Vagina (tissue), 1 donor: ENCODE data around the genes SNX1, ZNF609, SPG21, KBTBD13 and PARP16.

DNA sequence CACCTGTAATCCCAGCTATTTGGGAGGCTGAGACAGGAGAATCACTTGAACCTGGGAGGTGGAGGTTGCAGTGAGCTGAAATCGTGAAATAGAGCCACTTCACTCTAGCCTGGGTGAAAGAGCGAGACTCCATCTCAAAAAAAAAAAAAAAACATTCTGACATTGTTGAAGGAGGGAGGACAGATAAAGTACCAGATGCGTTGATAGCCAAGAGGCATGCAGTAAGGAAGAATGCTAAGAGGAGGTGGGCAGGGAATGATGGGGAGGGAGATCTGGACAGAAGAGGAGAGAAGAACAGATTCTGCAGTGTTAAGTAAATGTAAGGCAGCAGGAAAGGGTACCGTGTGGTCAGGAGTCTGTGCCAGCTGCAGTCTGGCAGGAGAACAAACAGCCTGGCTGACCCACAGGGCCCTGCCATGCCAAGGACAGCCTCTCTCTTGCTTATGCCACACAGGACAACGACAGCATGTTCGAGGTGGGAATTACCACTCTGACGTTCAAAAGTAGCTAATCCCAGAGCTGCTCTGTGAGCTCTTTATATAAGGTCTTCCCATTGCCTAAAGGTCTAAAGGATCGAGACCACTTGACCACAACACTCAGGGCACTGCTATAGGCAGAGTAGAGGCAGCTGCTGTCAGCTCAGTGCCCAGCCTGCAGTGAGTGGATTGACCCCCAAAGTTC lies 31.4 kb downstream of the DAPK2 start:
- PRO-cap, result no peak
- RAMPAGE, long total RNA, result no peak

DNA sequence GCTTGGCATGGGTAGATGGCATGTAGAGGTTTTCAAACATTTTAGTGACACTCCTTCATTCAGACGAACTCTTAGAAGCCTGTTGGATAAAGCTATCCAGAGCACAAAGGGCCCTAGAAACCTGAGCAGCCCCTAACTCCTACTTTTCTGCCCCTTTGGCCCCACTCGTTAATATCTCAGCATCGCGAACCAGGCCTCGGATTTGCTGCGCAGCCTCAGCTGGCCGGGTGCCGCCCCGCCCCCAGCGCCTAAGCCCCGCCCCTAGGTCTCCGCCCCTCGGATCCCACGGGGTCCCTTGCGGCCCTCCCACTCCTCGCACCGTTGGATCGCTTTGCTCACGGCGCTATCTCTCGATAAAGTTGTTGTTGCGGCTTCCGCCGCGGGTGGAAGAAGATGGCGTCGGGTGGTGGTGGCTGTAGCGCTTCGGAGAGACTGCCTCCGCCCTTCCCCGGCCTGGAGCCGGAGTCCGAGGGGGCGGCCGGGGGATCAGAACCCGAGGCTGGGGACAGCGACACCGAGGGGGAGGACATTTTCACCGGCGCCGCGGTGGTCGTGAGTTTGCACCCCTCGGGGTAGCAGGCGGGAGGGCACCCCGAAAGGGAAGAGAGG lies at the start of gene SNX1:
TSS of gene SNX1 (plus strand) at position 362 of the 609 bp plus-strand sequence.
- PRO-cap, result bidirectional peak, plus-strand start at position 373 of the sequence, minus-strand start at position 204 of the sequence
- RAMPAGE, long total RNA, result start-site peak on the plus strand centred at position 362 of the sequence, 57 bp wide, 1,325 reads

GRCh38 chr15:64130230-64130665 lies 21.3 kb upstream of the SNX22 start:
- PRO-cap, result no peak
- RAMPAGE, long total RNA, result no peak

DNA sequence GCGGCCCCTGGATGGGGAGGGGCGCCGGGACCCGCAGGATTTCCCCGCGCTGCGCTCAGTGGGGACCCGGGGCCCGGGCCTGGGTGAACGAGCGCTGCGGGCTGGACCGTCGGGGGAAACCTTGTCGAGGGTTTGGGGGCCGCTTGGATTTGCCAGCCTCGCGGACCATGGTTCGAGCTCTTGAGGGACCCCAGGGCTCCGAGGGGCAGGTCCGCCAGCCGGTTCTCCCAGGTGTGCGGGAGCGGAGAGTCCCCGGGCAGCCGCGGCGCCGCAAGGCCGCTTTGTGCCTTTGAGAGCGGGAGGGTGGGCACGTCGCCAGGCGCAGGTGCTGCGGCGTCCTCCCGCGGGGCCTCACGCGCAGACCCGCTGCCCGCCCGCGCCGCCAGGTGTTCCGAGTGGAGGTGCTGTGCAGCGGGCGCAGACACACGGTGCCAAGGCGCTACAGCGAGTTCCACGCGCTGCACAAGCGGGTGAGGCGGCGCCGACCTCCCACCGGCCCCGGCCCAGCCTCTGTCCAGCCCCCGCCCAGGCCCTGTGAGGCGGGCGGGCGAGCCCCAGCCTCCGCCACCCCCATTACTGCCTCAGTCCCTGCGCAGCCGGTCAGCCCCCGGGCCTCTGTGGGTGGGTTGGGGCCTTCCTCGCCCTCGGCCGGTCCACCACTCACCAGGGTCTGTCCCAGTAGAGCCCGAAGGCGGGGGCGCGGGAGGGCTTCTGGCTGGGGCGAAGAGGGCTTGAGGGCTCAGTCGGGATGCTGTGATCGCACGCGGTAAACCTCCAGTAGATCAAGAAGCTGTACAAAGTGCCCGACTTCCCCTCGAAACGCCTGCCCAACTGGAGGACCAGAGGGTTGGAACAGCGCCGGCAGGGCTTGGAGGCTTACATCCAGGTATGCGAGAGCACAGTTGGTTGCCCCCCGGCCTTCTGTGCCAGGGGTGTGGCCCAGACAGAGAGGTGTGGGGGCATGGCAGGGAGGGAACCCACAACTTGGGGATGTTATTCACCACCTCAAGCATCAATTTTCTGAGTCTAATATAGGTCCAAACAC lies 648 bp downstream of the SNX22 start:
- PRO-cap, result no peak
- RAMPAGE, long total RNA, result no peak

DNA sequence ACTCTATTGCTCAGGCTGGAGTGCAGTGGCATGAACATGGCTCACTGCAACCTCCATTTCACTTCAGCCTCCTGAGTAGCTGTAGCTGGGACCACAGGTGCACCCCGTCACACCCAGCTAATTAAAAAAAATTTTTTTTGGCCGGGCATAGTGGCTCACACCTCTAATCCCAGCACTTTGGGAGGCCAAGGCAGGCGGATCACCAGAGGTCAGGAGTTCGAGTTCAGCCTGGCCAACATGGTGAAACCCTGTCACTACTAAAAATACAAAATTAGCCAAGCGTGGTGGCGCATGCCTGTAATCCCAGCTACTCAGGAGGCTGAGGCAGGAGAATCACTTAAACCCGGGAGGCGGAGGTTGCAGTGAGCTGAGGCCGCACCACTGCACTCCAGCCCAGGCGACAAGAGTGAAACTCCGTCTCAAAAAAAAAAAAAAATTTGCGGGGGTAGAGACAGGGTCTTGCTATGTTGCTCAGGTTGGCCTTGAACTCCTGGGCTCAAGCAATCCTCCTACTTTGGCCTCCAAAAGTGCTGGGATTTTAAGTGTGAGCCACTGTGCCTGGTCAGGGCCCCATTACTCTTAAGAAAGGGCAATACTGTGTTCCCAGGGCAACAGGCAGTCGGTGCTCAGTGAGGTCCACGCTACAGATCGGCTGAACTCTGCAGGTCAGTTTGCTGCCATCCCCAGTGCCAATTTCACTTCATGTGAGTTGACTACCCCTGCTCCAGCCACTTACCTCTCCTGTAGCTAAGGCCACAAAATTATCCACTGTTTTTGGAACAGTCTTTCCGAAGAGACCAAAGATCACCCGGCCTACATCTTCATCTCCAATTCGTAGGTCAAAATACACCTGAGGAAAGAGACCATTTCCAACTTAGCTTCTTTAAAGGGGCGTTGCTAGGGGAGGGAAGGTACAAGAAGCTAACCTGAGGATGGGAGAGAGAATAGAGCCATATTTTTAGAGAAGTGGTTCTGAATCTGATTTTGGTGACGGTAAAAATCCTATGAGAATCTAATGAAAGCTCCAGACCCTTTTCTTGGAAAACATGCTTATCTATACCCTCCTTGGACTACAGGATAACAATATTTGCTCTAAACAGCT lies 1.2 kb downstream of the PPIB start:
- PRO-cap, result no peak
- RAMPAGE, long total RNA, result no peak

DNA sequence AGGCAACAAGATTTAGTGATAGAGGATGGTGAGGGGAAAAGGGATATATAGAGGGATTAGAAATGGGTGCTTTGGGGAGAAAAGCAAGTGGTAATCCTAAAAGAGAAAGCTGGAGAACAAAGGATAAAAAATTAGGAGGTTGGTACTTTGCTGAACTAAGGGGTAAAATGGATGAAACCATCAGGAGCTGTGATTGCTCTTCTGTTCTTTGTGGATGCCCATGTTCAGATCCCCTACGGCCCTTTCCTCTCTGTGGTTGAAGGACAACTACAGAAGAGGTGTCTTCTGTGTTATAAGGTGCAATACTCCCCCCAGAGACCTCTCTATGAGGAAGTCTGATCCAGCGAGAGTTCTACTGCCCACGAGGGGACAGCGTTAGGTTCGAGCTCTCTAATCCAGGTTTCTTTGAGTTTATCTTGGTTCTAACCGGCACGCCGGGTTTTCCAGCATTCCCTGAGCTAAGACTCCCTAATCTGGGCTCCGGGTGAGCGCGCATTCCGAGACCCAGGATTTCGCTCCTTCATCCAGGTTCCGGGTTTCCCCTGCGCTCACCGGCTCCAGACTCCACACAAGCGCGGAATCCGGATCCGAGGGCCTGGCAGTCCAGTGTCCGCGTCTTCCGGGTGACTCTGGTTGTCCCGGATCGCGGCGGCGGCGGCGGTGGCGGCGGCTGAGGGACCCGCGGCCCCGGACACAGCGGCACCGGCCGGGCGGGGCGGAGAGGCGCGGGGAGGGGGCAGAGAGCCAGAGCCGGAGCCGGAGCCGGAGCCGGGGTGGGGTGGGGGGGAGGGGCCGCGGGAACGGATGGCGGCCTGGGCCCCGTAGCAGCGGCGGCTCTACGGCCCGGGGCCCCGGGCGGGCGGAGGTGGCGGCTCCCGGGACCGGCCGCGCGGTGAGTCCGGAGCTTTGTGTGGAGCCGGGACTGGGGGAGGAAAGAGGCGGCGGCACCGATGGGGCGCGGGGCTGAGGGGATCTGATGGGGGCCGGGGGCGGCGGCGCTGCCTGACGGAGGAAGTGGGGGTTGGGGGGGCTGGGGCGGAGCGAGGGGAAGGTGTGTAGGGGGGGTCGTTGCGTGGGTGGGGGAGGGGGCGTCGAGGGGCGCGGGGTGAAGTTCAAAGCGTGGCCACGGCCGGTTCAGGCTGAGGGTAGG lies at the start of gene ZNF609:
TSS of gene ZNF609 (plus strand) at position 632 of the 1,150 bp plus-strand sequence.
- PRO-cap, result unidirectional peak, plus-strand start at position 643 of the sequence
- RAMPAGE, long total RNA, result no peak

- PRO-cap, result bidirectional peak, plus-strand start at chr15:64461621, minus-strand start at chr15:64461502
- RAMPAGE, long total RNA, result no peak
Observed at GRCh38 chr15:64461097-64461787, 864 bp downstream of the ZNF609 start.

DNA sequence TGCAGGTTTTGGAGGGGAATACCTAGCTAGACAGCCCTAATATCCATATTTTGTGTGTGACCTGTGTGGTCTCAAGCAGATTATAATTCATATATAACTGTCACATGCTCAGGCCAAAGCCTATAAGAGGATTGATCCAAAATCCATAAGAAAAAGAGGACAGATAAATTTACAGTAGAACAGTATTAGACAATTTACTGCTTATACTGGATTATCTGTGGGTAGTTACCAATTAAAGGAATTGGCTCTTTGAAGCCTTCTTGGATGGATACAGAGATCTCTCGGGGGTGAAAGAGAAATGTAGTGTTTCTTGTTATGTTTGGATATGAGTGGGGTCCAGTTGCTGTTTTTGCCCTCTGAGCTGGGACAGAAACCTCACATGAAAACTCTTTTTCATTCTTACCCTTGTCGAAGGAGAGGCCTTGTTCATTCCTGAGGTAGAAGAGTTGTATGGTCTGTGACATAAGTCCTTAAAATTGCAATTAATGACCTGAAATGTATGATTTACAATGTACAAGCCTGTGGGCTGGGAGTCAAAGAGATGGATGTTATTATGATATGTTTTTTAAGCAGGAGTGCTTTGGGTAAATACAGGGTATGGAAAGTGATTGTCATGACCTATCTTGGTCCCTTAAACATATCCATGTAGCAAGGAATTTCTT lies 32.7 kb downstream of the ZNF609 start:
- PRO-cap, result no peak
- RAMPAGE, long total RNA, result no peak

DNA sequence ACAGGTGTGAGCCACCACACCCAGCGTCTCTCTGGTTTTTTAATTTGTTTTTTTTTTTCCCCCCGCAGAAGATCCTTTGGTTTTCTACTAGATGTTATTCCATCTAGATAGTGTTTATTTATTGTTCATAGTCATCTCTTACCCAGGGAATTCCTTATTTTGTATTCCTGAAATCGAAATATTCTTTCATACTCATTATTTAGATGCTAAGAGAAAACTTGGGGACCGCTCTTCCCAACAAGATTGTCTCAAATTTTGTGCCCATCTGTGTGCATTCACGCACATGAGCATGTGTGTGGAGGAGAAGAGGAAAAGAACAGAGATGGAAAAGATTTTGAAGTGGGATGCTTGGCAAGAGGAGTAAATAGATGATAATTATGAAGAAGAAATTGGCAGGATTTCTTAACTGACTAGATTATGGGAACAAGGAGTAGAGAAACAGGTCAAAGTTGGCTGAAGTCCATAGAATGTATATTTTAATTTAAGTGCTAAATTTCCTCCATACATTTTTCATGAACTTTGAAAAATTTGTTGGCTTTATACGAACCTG lies 100.0 kb downstream of the ZNF609 start:
- PRO-cap, result no peak
- RAMPAGE, long total RNA, result no peak

DNA sequence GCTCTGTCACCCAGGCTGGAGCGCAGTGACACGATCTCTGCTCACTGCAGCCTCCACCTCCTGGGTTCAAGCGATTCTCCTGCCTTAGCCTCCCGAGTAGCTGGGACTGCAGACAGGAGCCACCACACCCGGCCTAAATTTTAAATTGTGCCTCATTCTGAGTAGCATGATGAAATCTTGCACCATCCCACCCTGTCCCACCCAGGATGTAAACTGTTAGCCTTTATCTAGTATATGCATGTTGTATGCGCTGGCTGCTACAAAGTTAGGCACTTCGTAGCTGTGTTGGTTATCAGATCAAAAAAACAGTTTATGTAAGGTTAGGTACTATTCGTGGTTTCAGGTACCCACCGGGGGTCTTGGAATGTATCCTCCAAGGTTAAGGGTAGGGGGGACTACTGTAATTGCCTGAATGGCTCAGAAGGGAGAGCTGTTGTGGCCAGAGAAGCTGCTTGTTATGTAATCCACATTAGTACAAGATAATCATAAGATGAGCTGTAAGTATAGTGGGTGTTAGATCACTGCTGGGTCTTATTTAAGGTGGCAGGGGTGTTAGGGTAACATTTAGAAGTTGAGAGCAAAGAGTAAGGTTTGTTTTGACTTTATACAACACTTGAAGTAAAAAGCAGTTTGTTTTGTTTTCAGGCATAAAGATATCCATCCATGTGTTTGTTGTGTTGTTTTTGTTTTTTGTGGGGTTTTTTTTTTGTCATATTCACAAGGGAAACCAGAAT lies 103.7 kb downstream of the ZNF609 start:
- PRO-cap, result no peak
- RAMPAGE, long total RNA, result start-site peak on the plus strand centred at position 352 of the sequence, 217 bp wide, 13 reads

GRCh38 chr15:64642888-64643447 lies 132.4 kb downstream of the RBPMS2 start:
- PRO-cap, result no peak
- RAMPAGE, long total RNA, result no peak

- PRO-cap, result no peak
- RAMPAGE, long total RNA, result no peak
Observed at GRCh38 chr15:64673833-64674570, 101.4 kb downstream of the RBPMS2 start.

DNA sequence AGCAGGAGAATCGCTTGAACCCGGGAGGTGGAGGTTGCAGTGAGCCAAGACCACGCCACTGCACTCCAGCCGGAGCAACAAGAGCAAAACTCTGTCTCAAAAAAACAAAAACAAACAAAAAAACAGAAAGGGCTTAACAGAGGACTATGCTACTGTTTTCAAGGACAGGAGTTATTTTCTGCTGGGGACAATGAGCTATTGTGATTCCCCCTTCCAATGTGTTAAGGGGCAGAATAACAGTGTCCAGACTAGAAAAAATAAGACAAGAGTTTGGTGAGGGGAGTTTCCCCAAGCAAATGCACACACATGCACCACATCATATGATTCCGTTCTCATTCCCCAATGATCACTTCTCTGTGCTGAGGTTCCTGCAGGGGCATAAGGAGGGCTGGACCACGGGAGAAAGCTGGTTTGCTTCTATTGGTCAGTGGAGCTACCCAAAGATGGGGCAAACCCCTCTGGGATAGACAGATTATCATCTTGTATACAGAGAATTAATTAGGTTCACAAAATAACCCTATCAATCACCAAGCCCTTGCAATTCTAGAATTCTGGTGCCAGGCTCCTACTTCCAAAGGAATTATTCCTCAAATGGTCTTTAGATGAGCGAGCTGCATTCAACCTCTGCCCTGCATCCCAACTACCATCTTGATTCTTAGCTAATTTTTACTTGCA lies 80.6 kb downstream of the RBPMS2 start:
- PRO-cap, result no peak
- RAMPAGE, long total RNA, result no peak

GRCh38 chr15:64699397-64700779 lies 75.5 kb downstream of the RBPMS2 start:
- PRO-cap, result unidirectional peak, plus-strand start at chr15:64700384
- RAMPAGE, long total RNA, result no peak

DNA sequence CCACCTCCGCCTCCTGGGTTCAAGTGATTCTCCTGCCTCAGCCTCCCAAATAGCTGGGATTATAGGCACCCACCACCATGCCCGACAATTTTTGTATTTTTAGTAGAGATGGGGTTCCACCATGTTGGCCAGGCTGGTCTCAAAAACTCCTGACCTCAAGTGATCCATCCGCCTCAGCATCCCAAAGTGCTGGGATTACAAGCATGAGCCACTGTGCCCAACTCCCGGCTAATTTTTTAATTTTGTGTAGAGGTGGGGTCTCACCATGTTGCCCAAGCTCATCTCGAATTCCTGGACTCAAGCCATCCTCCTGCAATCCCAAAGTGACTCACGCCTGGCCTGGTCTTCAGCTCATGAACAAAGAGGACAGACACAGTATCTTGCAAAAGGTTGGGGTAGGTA lies 13.6 kb downstream of the RBPMS2 start:
- PRO-cap, result no peak
- RAMPAGE, long total RNA, result no peak

DNA sequence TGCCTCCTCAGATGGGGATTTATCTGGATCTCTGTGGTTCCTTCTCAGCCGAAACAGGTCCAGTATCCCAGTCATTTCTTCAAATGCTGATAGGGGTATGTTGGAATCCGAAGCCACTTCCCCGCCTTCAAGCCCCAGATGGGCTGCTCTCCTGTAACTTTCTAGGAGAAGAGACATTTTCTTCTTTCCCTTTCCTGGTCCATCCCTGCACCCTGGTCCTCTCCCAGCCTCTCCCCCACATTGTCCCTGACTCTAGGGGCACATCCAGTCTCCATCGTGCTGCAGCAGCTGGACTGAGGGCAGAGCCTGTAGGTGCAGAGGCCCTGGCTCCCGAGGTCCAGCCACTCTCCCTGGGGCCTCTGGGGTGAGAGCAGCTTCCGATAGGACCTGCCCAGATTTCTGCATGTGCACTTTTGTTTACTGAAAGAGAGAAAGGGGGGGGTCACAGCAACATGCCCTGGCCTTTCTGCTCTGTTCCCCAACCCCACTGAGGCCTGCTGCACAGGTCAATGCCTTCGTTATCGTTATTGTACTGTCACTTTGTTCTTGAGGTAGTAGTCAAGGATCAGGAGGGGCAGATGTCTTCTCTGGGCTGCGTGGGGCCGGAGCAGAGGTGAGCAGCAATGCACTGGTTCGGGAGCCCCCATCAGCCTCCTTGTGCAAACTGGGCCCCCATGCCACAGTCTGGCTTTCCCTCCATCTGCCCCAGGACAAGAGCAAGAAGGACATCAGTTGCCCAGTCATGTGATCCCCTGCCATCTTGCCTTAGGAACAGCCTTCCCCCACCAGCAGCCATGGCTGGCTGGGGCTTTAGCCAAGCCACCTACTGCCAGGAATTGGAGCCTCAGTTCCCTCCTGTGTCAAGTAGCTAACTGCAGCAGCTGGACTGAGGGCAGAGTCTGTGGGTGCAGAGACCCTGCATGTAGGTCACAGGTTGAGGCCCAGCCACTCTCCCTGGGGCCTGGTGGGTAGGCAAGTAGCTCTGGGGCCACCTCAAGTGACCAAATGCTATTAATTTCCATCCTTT lies 25.4 kb downstream of the PLEKHO2 start:
- PRO-cap, result unidirectional peak, plus-strand start at position 427 of the sequence
- RAMPAGE, long total RNA, result no peak

- PRO-cap, result bidirectional peak, plus-strand start at chr15:64989566, minus-strand start at chr15:64989506; bidirectional peak, plus-strand start at chr15:64990051, minus-strand start at chr15:64989905
- RAMPAGE, long total RNA, result start-site peak on the minus strand at chr15:64989435-64989506, 8 reads; start-site peak on the minus strand at chr15:64989768-64989816, 116 reads
Observed at GRCh38 chr15:64989253-64990243, at the start of gene SPG21. TSS of gene SPG21 (minus strand) at chr15:64989914.

DNA sequence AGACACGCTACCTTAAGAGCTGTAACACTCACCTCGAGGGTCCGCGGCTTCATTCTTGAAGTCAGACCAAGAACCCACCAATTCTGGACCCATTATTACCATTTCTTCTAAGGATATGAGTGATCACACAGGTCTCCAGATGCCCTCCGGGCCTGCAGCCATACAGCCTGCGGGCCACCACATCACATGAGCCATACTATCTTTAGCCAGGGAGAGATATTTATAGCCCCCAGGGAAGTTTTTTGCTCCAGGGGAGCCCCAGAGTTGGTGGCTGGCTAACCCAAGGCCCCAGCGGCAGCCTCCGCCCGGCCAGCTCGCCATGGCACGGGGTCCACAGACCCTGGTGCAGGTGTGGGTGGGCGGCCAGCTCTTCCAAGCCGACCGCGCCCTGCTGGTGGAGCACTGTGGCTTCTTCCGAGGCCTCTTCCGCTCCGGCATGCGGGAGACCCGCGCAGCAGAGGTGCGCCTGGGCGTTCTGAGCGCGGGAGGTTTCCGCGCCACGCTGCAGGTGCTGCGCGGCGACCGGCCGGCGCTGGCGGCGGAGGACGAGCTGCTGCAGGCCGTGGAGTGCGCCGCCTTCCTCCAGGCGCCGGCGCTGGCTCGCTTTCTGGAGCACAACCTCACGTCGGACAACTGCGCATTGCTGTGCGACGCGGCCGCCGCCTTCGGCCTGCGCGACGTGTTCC lies at the start of gene KBTBD13:
TSS of gene KBTBD13 (plus strand) at position 250 of the 686 bp plus-strand sequence.
- PRO-cap, result no peak
- RAMPAGE, long total RNA, result no peak

DNA sequence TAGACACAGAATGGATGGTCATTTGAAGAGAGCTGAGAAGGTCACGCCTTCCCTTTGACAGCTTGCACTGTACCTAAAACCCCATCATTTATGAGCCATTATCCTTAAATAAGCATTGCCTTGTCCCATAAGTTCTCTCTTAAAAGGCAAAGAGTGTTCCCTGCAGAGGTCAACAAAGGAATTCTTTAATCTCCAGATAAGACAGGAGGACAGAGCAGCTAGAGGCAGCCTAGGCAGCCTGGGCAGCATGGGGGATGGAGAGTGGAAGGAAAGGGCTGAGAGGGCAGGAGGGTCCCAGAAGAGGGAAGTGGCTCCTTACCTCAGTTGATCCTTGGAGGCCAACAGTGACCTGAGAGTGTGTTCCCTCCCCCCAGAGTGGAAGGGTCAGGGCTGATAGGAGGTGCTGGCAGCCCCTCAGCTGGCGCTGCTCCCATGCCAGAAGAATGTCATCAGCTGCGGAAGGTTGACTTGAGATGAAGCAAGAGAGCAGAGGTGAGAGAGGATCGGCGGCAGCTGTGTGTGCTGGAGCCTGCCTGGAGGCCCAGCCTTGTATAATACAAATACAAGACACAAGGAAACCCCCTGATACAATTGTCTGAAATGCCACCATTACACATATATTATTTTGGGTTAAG lies 12.8 kb downstream of the KBTBD13 start:
- PRO-cap, result unidirectional peak, plus-strand start at position 495 of the sequence
- RAMPAGE, long total RNA, result no peak

GRCh38 chr15:65285826-65287000 lies at the start of gene PARP16:
TSS of gene PARP16 (minus strand) at chr15:65286883.
- PRO-cap, result unidirectional peak, plus-strand start at chr15:65286201; unidirectional peak, plus-strand start at chr15:65286262; unidirectional peak, plus-strand start at chr15:65286453; bidirectional peak, plus-strand start at chr15:65287087, minus-strand start at chr15:65286884
- RAMPAGE, long total RNA, result start-site peak on the minus strand at chr15:65286856-65286883, 45 reads